Placental pericyte (primary cell): ENCODE results near the gene RUNDC3A.

DNA sequence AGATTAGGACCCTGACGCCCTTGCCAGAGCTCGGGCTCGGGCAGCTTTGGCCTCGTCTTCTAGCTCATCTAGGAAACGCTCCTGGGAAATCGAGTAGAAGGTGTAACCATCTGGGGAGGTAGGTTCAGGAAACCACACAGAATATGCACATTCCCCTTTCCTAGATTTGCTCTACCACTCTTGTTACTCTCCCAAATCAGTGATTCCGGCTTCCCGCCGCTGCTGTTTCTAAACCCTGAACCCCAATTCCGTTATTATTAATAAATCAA, 512 bp downstream of the COA3 start:
- CAGE, long polyA plus RNA, result no peak

DNA sequence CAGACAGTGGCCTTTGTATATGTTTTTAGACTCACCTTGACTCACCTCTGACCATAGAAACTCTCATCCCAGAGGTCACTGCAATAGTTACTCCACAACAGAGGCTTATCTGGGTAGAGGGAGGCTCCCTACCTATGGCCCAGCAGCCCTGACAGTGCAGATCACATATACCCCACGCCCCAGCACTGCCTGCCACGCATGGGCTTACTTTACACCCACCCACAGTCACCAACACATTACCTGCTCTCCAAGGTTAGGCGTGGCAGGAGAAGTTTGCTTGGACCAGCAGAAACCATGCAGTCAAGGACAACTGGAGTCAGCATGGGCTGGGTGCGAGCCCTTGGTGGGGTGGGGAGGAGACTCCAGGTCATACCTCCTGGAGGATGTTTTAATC, 2.2 kb upstream of the G6PC1 start:
- CAGE, long polyA plus RNA, result no peak

GRCh38 chr17:42985256-42985633, 4.9 kb downstream of the RUNDC1 start:
- CAGE, long polyA plus RNA, result no peak

DNA sequence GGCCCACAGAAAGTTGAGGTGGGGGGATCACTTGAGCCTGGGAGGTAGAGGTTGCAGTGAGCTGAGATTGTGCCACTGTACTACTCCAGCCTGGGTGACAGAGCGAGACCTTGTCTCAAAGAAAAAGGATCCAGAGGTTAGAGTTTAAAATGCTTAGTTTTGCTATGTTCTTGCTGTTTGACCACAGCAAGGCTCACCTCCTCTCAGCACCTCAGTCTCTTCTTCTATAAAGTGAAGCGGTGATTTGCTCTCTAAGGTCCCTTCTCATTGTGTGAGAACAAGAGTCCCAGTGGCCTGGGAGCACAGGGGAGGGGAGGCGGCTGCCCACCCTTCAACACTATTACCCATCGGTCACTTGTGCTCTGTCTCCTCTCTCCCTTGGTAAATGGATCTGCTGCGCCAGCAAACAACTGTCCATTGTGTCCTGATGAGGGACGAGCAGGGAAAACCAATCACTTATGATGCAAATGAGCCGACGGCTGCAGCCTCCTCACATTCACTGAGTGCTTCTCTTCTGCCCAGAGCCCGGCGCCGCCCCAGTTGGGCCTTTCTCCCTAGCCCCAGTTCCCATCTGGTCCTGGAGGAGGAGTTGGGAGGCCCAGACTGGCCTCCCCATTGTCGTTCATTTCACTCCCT, 11.1 kb downstream of the RND2 start:
- CAGE, long polyA plus RNA, result no peak

DNA sequence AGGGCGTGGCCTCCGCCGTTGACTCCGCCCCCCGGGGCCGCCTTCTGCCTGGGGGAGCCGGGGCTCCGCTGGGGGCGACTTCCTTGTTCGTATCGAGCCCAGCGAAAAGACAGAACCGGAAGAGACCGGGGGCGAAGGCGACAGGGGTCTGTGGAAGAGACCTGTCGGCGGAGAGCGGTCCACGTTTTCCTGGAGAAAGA, 13.1 kb upstream of the CCDC200 start:
- CAGE, long polyA plus RNA, result no peak

DNA sequence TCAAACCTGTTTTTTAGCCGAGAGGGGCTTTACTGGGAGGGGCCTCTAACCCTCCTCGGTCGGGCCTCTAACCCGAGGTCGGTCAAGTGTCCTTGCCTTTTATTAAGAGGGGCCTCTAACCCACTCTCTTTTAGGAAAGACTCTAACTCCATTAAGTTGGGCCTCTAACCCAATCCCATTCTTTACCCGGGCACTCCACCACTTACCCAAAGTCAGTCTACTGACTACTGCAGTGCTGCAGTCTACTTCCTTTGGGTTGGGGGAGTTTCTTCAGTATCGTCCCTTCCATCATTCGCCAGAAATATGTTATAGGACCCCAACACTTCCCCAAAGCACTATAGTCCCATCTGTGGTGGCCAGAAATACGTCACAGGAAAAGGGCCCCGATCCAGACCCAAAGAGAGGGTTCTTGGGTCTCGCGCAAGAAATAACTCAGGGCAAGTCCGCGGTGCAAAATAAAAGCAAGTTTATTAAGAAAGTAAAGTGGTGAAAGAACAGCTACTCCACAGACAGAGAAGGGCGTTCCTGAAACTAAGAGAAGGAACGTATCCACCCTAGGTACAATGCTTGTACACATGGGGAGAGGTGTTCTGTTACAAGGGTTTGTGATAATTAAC, 39.1 kb upstream of the ARL4D start:
- CAGE, long polyA plus RNA, result no peak

DNA sequence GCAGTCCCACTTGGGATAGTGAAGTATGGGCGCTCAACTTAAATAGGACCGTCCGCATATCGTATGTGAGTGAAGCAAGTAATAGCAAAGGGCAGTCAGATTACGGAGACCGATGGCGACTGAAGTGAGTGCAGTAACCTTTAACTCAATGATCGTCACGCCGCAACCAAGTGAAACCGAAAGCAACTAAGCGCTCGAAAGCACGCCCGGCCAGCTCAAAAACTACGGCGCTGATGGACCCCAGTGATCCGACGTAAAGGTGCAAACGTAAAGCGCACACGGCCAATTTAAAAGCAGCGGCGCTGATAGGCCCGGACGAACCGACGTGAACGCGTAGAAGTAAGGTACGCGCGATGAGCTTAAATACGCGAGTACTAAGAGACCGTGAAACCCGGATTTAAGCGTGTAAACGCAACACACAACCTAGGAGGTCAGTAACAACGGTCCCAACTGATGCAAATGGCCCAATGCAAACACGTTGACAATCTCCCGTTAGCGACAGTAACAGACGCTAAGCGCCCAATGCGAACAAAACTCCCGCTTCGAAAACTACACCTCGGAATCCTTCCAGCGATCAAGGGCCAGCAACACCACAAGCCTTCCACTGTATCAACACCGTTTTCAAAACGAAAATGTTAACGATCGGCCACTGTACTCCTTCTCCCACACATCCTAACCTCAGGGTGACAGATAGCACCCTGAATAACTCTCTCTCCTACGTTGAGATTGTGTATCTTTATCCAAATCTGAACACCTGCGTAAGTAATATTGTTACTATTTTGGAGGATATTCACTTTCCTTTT, 37.9 kb upstream of the ARL4D start:
- CAGE, long polyA plus RNA, result no peak

- CAGE, long polyA plus RNA, result no peak
Observed at GRCh38 chr17:43386977-43387405, 11.8 kb upstream of the ARL4D start.

DNA sequence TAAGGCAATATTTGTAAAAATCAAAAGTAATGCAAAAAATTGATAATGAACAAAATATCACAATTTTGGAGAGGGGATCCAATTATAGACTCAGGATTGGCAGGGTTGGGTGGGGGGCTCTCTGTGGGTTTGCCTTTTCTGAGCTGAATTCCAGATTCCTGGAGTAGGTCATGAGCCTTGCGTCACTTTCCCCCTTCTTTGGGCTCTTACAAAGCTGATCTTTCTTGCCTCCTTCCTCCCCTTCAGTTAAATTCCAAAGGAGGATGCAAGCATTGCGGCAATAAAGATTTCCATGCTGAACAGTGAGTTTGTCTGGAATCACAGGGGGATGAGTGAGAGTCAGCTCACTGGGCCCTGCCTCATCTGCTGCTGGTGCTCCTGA, 3.2 kb downstream of the MEOX1 start:
- CAGE, long polyA plus RNA, result no peak

GRCh38 chr17:43669931-43670693, 8.4 kb upstream of the MEOX1 start:
- CAGE, long polyA plus RNA, result no peak

DNA sequence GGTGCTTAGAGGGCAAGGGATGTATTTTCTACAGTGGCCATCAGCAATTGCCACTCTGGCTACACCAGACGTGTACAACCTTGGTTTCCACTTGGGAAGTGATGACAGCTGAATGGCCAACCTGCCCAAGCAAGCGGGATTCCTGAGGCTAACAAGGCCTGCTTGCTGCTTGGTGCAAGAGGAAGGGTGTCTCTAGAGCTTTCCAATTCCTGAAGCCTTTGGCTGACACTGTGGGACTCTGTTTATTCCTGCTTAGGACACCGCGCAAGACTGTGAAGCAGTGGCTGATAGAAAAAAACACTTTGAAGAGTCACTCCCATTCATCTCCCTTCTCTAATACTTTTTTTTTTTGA, 2.2 kb downstream of the DUSP3 start:
- CAGE, long polyA plus RNA, result no peak

DNA sequence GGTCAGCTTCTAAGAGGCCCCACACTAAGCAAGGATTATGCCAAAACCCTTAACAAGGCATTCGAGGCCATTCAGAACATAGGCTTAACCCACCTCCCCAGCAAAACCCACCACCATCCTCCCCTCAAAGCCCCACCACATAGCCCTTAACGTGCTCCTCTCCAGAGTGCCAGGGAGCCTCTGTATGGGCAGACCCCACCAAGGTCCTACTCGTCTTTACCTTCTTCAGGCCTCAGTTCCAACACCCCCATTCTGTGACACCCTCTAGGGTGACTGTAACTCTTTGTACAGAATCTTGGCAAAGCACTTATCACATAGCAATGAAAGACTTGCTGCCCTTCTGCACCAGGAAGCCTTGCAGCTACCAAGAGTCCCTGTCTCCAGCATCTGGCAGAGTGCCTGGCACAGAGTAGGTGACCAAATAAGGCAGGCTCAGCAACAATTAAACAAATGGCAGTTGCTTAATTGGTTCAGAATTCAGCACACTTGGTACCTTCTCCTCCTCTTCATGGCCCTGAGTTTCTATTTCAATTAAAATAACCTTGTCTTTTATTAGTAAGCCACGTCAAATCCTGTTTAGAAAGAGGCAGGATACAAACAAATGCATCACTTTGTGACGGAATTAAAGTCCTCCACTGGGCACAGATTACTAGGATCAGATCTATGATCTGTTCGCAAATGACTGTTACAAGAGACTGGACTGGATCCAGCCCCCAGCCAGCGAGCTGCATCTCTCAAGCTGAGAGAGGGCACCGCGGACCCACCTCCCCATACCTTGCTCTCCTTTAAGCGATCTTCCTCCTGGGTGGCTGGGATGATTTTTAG, 9.6 kb downstream of the MPP3 start:
- CAGE, long polyA plus RNA, result no peak

DNA sequence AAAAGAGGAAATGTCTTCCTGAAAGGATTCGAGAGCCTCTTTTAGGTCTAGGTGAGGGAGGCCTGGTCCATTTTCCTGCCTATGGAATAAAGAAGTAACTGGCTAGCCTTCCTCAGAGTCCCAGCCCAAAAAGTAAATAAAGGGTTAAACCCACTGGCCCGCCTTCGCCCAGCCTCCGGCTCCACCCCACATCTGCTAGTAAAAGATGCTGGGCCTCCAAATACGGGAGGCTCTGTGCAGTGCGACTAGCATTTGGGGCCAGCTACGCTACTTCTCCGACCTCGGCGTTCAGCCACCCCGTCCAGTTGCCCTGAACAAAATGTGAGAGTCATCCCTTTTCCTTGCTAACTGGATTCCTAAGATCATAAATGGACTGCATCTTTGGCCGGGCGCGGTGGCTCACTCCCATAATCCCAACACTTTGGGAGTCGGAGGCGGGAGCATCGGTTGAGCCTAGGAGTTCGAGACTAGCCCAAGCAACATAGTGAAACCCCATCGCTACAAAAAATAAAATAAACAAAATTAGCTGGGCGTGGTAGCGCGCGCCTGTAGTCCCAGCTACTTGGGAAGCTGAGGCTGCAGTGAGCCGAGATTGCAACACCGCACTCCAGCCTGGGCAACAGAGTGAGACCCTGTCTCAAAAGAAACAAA, 859 bp upstream of the MPP2 start:
- CAGE, long polyA plus RNA, result no peak

- CAGE, long polyA plus RNA, result no peak
Observed at GRCh38 chr17:43927128-43927711, 15.1 kb downstream of the PPY start.

DNA sequence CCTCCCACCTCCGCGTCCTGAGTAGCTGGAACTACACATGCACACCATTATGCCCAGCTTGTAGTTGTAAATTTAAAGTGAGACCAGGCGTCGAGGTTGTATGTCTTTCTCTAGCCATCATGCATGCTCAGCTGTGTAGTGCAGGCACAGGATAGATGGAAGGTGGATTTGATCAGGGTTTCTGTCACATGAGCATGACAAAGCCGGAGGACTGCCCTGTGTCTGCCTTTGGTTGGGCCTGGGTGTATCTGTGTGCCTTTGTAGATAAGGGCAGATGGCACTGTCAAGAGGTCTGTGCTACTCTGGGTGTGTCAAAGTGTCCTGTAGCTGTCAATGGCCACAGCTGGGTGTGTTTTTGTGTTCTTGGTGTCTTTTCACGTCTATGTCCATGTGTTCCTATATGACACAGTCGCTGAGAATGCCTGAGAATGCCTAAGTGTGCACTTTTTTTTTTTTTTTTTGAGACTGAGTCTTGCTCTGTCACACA, 4.3 kb upstream of the NAGS start:
- CAGE, long polyA plus RNA, result no peak

DNA sequence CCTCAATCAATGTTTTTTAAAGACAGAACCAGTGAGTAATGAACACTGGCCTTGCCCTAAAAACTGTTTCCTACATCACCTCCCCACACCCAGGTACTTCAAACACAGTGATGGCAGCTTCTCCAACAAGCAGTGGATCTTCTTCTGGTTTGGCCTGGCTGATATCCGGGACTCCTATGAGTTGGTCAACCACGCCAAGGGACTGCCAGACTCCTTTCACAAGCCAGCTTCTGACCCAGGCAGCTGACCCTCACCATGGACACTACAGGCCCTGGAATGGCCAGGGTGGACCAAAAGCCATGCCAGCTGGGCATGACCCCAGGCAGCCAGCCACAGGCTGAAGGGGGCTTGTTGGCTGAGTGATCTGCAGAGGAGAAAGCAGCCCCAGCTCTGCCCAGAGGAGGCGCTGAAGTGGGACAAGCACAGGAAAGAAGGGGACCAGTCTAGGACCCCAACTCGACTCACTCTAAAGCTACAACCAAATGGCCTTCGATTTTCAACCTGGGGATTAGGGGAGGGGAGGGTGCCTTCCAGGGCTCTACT, 4.0 kb downstream of the NAGS start:
- CAGE, long polyA plus RNA, result no peak

DNA sequence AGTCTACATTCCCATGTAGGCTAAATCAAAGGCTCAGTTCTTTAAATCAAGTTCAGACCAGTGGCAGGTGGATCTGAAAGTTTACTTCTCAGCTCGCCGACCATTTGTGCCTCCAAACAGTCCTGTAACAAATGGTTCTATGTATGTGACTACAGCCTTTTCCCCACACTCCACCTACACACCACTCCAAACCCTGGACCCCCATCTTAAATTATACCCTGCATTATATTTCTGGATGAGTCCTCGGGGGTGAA, 19.4 kb upstream of the TMEM101 start:
- CAGE, long polyA plus RNA, result no peak

- CAGE, long polyA plus RNA, result no peak
Observed at GRCh38 chr17:44307525-44308738, at the start of gene RUNDC3A. TSS of gene RUNDC3A (plus strand) at chr17:44308601.

DNA sequence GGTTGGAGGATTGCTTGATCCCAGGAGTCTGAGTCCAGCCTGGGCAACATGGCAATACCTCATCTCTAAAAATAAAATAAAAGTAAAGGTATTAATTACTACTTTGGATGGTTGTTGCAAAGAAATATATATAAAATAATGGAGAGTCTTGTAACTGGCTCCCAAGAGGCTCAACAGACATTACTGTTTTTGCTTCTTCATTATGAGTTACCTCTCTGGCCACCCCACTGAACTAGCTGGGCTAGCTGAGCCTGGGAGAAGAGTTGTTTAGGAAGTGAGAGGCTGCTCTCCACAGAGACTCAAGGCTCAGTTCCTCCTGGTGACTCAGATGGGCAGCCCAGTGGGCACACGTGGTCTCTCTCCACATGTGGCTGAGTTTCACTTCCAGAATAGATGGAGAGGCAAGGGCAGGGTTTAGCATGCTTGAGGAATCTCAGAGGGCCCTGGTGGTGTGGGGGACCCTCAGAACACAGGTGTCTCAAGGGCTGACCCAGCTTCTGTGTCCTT, 3.0 kb downstream of the GRN start:
- CAGE, long polyA plus RNA, result no peak

GRCh38 chr17:44350187-44350792, 5.2 kb downstream of the GRN start:
- CAGE, long polyA plus RNA, result no peak